Jurkat, Clone E6-1 (cell line): Measurements from ENCODE around the genes APLP2 and ADAMTS8.

- RRBS, result no CpG with 5 or more reads among the region's 13 CpGs
Observed at GRCh38 chr11:128757800-128758575, 64.1 kb downstream of the FLI1 start.

GRCh38 chr11:128831092-128831574, 36.0 kb downstream of the KCNJ1 start:
- RRBS, result no CpG with 5 or more reads among the region's 8 CpGs

DNA sequence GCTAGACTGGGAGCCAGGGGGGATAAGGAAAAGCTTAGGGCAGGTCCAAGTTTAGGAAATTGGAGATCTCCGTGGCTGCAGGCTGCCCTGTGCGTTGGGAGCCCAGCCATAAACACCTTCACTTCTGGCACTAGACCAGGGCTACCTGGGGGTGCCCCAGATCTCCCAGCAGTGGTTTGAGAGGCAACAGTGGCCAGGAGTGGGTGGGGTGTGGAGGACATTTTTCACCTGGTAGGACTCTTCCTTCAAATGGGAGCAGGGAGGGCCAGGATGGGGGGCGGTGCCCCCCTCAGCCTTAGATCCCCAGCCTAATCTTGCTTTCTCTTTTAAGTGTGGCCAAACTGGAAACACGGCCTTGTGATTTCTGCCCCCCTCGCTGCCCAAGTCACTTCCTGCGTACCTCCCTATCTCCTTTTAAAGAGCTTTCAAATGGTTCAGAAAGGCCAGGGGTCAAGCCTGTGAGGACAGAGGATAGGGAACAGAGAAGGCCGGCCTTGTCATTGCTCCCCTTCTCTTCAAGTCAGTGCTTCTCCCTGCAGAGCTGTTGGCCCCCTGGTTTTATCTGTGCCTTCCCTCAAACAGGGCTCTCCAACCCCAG, 777 bp downstream of the KCNJ5 start:
- RRBS, result no CpG with 5 or more reads among the region's 7 CpGs

GRCh38 chr11:129239754-129240332, 47.7 kb upstream of the ARHGAP32 start:
- RRBS, result no CpG with 5 or more reads among the region's 6 CpGs

DNA sequence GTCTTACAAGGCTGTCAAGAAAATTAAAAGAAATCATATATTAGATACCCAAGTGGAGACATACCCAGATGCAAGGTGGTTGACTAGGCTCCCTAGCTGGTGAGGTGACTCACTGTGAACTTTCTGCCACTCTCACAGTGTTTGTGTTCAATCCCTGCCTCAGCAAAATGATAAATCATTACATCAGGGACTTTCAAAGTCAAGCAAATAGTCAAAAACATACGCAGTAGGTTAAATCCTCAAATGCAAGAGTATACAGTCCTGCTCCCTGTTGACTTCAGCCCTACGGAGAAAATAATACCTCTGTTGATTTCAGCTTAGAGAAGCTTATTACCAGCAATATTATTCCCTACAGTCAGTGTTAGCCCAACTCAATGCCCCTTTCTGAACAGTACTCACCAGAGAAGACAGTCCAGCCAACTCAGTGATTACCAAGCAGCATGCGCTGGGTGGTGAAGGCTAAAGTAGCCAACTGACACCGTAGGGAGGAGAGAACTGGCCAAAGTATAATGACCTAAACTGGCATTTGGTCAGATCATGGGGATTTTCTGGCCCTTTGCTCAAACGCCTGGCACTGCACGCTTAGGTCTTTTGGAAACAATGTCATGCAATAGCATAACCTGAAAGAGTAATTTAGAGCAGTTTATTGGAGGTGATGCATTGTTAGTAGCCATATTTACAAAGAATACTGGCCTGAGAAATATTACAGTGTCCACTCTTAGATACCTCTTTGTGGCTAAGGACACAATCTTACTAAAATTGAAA, 73.0 kb upstream of the BARX2 start:
- RRBS, result no CpG with 5 or more reads among the region's 6 CpGs

DNA sequence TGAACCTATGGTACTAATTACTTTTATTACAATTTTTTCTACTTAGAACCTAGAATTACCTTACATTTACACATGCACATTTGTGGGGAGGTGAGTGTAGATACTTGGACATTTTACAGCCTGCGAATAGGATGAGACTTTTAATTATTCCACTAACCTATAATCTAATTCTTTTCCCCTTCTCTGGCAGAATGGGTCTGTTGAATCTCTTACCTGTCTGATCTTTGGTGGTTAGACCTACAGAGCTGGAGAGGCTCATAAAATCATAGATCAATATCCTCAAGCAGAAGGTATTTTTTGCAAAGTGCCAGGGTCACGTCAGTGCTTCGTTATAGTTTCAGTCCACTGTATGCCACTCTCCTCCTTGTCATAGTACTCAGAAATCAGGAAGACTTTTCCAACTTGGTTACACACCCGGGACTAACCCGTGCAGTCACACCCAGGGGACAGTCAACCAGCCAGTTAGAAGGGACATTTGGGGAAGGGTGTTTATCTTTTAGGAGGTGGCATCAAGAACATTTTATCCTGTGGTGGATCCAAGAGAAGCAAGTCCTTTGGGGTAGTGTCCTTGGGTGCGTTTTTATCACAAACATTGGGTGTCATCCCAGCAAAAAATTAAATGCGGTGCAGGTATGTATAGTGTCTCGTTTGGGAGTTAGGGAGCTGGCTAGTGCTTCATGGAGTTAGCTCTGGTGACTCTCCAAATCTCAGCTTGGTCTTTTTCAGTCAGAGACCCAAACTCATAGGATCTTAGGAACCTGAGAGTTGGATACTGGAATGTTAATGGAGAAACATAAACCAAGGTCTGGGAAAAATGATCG, 4.3 kb downstream of the BARX2 start:
- RRBS, result no CpG with 5 or more reads among the region's 9 CpGs

DNA sequence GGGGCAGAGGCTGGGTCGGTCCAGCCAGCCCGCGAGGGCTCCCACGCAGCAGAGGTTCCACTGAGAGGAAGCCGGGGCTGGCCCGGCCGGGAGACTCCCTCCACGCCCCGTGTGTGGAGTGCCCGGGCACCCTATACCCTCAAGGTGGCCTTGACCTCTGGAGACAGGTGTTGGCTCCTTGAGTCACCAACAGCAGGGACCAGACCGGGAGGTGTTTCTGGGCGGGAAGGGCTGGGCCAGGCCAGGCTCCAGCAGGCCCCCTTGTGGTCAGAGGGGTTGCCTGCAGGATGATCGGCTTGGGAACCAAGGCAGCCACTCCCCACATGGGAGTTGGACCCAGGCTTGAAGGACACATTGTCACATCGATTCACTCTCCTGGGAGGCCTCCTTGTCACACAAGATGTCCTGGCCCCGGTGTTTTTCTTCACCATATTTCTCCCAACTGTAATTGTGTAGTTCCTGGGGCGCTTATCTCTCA, 119.6 kb upstream of the TMEM45B start:
- RRBS, result 2% methylated on average over 4 of the region's 16 CpGs

- RRBS, result no CpG with 5 or more reads among the region's 26 CpGs
Observed at GRCh38 chr11:129814191-129814800, 1.4 kb upstream of the TMEM45B start.

GRCh38 chr11:129824823-129825927, 9.5 kb downstream of the TMEM45B start:
- RRBS, result no CpG with 5 or more reads among the region's 11 CpGs

GRCh38 chr11:130001205-130001930, 1.3 kb downstream of the PRDM10 start:
- RRBS, result 2% methylated on average over 13 of the region's 31 CpGs

DNA sequence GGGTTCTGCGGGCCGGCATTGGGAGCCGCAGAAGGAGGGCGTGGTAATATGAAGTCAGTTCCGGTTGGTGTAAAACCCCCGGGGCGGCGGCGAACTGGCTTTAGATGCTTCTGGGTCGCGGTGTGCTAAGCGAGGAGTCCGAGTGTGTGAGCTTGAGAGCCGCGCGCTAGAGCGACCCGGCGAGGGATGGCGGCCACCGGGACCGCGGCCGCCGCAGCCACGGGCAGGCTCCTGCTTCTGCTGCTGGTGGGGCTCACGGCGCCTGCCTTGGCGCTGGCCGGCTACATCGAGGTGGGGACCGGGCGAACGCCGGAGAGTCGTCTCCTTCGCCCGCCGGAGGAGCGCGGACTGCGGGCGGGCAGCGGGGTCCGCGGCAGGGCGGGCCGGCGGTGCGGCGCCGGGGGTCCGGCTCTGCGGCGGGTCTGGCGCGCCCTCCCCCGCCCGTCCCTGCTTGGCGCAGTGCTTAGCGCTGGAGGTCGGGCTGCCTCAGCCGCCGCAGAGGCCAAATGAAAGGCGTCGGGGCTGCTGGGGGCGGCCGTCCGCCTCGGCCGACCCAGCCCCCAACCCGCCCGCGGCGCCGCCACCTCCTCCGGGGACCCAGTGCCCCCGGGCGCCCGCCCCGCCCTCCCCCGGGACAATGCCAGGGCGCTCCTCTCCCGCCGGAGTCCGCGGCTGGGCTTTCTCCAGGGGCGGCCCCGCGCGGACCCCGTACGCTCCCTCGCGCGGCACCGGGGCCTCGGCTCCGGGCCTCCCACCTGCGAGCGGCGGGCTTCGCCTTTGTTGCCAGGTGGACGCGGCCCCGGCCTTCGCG, at the start of gene APLP2:
Gene APLP2, plus strand, starts transcription at position 103 of the 811 bp plus-strand sequence.
- RRBS, result 1% methylated on average over 54 of the region's 108 CpGs

DNA sequence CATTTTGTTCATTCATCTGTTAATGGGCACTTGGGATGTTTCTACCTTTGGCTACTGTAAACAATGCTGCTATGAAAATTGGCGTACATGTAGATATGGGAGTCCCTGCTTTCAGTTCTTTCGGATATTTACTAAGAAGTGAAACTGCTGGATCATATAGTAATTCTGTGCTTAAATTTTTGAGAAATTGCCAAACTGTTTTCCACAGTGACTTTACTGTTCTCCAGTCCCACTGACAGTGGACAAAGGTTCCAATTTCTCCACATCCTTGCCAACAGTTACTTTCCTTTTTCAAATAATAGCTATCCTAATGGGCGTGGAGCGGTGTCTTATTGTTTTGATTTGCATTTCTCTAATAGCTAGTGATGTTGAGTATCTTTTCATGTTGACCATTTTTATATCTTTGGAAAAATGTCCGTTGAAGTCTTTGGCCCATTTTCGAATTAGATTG, 16.3 kb downstream of the APLP2 start:
- RRBS, result no CpG with 5 or more reads among the region's 6 CpGs

- RRBS, result no CpG with 5 or more reads among the region's 9 CpGs
Observed at GRCh38 chr11:130089339-130090154, 19.9 kb downstream of the APLP2 start.

- RRBS, result no CpG with 5 or more reads among the region's 4 CpGs
Observed at GRCh38 chr11:130133484-130133907, 26.1 kb upstream of the ST14 start.

DNA sequence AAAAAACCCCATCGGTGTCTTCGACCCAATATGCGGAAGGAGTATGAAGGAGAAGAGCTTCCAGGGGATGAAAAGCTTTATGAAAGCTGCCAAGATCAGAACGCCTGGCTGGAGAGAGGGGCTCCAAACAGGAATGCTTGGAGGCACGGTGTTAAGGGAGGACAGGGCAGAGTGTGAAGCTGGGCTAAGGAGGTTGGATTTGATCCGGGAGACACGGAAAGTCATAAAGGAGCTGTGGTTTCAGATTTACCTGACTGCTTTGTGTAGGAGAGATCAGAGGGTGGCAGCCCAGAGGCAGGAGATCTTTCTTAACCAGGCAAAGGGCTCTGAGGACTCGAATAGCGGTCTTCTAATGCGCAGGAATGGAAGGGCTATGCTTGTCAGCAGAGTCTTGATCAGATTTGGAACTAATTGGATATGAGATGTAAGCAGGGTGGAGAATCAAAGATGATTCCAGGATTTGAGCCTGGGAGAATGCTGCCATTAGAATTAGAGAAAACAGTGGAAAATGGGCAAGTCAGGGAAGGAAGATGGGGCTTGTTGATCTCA, 1.2 kb upstream of the ST14 start:
- RRBS, result no CpG with 5 or more reads among the region's 10 CpGs

- RRBS, result no CpG with 5 or more reads among the region's 2 CpGs
Observed at GRCh38 chr11:130180529-130180844, 20.9 kb downstream of the ST14 start.

- RRBS, result 11% methylated on average over 50 of the region's 137 CpGs
Observed at GRCh38 chr11:130427375-130428665, at the start of gene ADAMTS8. ADAMTS8 (minus strand) TSS chr11:130428609.

DNA sequence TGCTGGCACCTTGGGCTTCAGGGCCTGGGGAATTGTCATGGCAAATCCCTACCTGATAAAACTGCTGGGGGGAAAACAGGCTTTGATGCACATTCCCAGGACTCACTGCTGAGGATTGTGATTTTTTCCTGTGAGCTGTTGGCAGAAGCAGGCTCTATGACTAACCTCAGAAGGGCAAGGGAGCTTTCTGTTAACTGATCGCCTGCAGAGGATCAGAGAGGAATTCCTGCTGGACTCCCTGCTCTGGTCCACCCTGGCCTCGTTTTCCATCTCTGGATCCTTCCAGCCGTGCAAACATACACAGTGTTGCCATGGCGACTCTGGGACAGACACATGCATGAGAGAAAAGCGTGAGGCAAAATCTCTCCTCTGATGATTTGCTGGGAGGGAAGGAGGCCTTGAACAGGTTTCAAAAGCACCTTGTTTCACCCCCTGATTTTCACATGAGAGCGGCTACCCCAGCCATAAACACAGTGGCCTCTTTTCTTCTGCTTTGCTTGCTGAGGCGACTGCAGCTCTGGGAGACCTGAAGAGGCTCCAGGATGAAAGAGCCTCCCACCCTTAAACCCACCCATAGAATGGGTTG, 223.9 kb downstream of the ADAMTS15 start:
- RRBS, result no CpG with 5 or more reads among the region's 7 CpGs

- RRBS, result no CpG with 5 or more reads among the region's 4 CpGs
Observed at GRCh38 chr11:130892932-130893364, 23.3 kb downstream of the SNX19 start.

GRCh38 chr11:132072000-132072956, 701.9 kb downstream of the NTM start:
- RRBS, result no CpG with 5 or more reads among the region's 6 CpGs